Thyroid gland (tissue), 7 donors: ENCODE measurements around a stretch of chr6.

DNA sequence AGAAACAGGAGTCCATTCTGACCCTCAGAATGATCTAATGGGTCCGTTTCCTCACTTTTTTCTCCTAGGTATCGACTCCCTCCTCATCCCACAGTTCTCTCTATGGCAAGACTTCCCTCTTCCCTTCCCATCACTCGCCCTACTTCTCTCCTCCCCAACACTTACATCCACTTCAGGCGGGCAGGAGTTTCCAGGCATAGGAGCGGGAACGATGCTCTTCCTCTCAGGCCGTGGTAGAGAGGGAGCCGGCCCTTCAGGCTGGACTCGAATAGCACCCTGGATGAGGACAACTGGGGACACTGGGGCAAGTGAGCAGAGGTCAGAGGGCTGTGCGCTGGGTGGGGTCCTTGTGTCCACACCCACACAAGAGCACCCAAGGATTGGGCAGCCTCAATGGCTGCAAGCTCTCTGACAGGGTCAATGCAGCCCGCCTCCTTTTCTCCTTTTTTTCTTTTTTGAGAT is 8.4 kb downstream of the ATF6B start:
- PRO-cap, 2 experiments = no peak in any of the 2 experiments
- RAMPAGE, long total RNA, 5 experiments = no peak in any of the 5 experiments

- PRO-cap, 2 experiments = no peak in any of the 2 experiments
- RAMPAGE, long total RNA, 5 experiments = no peak in any of the 5 experiments
These were observed 3.5 kb downstream of the EGFL8 start for GRCh38 chr6:32167640-32168553.

DNA sequence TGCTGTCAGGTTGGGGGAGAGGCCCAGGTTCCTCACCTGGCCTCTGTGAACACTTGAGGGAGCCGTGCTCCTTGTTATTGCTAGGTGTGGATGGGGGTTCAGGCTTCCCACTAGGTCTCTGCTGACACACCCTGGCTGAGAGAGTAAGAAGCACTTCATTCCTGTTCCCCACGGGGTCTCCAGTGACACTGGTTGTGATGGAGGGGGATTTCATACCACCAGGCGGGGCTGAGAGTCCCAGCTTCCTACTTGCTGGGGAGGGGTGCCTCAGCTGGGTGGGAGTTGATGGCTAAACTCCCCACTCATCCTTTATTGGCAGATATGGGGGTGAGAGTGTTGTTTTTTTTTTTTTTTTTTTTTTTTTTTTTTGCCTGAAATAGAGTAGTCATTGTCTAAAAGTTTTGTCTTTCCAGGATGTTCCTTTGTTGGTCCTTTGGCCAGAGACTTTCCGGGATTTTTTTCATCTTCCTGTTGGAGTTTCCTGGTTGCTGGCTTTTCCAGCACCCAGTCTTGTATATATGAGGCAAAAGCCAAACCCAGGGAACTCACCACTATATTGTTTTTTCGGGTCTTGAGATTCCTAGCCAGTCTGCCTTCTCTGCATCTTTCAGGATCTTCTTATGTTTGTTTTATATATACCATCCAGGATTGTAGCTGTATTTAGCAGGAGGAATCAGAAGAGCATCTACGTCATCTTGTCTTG is 11.3 kb upstream of the NOTCH4 start:
- PRO-cap, 2 experiments = no peak in any of the 2 experiments
- RAMPAGE, long total RNA, 5 experiments = no peak in any of the 5 experiments

GRCh38 chr6:32254606-32255142 is 30.8 kb upstream of the NOTCH4 start:
- PRO-cap, 2 experiments = no peak in any of the 2 experiments
- RAMPAGE, long total RNA, 5 experiments = no peak in any of the 5 experiments

DNA sequence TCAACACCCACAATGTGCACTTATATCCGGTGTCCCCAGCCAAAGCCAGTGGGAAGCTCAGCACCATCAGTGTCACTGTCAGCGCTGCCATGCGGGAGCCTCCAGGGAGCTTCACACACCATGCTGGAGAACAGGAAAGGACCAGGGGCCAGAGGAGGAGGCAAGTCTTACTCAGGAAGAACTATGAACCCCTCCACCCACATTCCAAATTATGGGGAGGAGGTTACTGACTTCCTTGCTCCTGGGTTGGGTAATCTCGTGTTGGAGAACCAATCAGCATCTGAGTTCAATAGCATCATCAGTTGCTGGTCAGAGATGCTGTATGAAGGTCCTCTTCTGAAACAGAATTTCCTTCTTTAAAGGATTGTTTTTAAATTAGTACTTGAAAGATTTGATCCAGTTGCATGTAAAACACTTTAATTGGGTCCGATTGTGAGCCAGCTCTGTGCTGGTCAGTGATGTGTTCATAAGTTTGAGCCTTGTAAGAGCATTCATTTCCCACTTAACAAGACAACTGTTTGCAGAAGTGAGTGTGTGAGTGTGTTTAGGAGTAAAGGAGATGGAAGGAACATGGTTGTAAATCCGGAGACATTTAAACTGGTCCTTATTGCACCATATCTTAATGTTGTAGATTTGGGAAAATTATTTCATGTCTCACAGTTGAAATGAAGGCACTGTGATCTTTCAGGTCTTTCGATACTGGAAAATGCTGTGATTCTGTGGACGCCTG is 33.9 kb downstream of the HLA-DRA start:
- PRO-cap, 2 experiments = peak in 1 of 2 experiments; most common minus-strand start position 206 of the sequence (in 1)
- RAMPAGE, long total RNA, 5 experiments = no peak in any of the 5 experiments

DNA sequence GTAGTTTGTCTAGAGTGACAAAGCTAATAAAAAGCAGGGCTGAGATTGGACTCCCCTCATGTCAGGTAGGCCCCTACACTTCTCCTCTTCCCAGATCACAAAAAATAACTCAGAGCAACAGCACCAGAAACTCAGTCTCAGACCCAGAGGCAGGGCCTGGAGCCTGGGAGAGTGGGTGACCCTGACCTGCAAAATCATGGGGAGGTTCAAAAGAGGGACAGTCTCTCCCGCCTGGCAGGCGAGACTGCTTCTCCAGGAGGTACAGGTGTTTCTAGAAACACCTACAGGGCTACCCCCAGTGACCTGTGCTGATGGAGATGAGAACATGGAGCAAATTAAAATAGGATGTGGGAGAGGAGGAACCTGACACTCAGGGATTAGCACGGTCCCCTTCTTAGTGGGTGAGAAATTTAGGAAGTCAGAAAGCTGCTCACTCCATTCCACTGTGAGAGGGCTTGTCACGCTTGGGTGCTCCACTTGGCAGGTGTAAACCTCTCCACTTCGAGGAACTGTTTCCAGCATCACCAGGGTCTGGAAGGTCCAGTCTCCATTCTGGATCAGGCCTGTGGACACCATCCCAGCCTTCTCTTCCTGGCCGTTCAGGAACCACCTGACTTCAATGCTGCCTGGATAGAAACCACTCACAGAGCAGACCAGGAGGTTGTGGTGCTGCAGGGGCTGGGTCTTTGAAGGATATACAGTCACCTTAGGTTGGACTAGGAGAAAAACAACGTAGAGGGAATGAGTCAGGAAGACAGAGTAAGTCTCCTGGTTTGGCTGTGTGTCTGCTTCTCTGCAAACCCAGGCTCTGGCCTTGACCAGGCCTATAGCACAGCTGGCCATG is 8.3 kb downstream of the HLA-DRB1 start:
- PRO-cap, 2 experiments = peak in 1 of 2 experiments; most common plus-strand start position 543 of the sequence (in 1)
- RAMPAGE, long total RNA, 5 experiments = no peak in any of the 5 experiments

GRCh38 chr6:32588138-32588810 is 1.4 kb downstream of the HLA-DRB1 start:
- PRO-cap, 2 experiments = no peak in any of the 2 experiments
- RAMPAGE, long total RNA, 5 experiments = no peak in any of the 5 experiments

DNA sequence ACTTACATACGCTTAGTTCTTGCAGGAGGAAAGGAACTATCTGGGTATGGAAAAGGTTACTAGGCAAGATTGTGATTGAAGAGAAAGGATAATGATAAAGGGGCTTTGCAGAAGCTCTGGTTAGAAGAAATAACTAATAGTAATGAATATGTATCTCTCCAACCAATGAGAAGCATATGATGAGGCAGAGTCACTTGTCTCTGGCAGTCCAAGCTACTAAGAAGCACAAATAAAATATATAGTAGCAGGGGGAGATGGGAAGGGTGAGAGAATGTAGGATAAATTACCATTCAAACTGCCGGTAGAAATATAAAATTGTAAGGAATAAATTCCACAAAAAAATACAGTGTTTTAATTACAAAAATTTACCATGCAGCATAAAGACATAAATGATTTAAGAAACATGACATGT is 23.8 kb upstream of the HLA-DQB1 start:
- PRO-cap, 2 experiments = no peak in any of the 2 experiments
- RAMPAGE, long total RNA, 5 experiments = no peak in any of the 5 experiments

GRCh38 chr6:32854325-32854798 is 370 bp downstream of the PSMB9 start:
- PRO-cap, 2 experiments = peak in 1 of 2 experiments; most common plus-strand start chr6:32854640 (in 1); most common minus-strand start chr6:32854507 (in 1)
- RAMPAGE, long total RNA, 5 experiments = no peak in any of the 5 experiments

GRCh38 chr6:33017689-33018519 is 8.5 kb upstream of the HLA-DOA start:
- PRO-cap, 2 experiments = no peak in any of the 2 experiments
- RAMPAGE, long total RNA, 5 experiments = no peak in any of the 5 experiments

DNA sequence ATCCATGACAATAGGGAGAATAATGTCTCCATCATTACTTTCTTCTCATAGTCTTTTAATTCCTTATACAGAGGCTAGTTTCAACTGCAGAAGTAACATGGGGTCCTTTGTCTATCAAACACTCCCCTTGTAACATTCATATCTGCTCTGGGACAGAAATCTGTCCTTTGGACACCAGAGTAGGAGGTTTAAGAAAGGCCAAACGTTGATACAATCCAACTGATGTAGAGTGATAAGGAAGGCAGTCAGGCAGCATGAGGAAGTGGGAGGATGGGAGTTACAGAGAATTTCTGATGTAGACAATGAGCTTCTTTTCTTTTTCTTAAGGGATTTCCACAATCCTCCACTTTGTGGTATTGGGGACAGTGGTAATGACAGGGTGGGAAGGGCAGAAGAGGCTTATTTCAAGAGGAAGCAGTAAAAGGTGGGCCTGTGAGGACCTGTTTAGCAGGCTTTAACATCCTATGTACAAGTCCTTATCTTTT is 19.0 kb upstream of the HLA-DOA start:
- PRO-cap, 2 experiments = peak in 2 of 2 experiments; most common minus-strand start position 347 of the sequence (in 2)
- RAMPAGE, long total RNA, 5 experiments = no peak in any of the 5 experiments

- PRO-cap, 2 experiments = no peak in any of the 2 experiments
- RAMPAGE, long total RNA, 5 experiments = no peak in any of the 5 experiments
These were observed 21.2 kb downstream of the VPS52 start for GRCh38 chr6:33250288-33251051.

- PRO-cap, 2 experiments = no peak in any of the 2 experiments
- RAMPAGE, long total RNA, 5 experiments = no peak in any of the 5 experiments
These were observed 543 bp downstream of the VPS52 start for GRCh38 chr6:33271142-33271523.

- PRO-cap, 2 experiments = no peak in any of the 2 experiments
- RAMPAGE, long total RNA, 5 experiments = no peak in any of the 5 experiments
These were observed 4.1 kb upstream of the RGL2 start for GRCh38 chr6:33302904-33303217.

- PRO-cap, 2 experiments = peak in 2 of 2 experiments; most common plus-strand start chr6:33313846 (in 2); most common minus-strand start chr6:33313756 (in 1)
- RAMPAGE, long total RNA, 5 experiments = no peak in any of the 5 experiments
These were observed 238 bp downstream of the TAPBP start for GRCh38 chr6:33313727-33313953.

- PRO-cap, 2 experiments = no peak in any of the 2 experiments
- RAMPAGE, long total RNA, 5 experiments = no peak in any of the 5 experiments
These were observed 702 bp downstream of the CUTA start for GRCh38 chr6:33417022-33417787.

DNA sequence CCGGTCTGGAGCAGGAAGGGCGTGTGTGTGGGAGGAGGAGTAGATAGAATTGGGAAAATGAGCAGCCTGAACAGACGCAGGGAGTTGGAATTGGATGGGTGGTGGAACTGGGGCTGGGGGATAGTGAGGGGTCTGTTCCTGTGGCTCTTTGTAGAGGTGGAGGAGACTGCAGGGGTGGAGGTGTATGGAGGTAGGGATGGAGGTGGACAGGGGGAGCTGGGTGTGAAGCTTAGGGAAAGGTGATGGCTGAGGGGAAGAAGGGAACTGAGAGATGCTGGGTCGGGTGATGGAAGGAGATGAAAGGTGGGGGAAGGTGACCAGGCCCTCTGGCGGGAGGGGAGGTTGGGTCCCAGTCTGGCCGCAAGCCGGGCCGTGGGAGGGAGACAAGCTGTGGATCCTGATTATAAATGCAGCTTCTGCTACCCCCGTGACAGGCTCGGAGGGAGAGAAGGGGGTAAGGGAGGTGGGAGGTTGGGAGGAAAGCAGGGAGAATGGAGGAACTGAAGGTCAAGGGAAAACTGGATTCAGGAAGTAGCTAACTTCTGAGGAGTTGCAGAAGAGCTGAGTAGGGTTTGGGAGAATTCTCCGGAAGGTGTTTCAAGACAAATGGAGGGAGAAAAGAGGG is 5.2 kb downstream of the SYNGAP1 start:
- PRO-cap, 2 experiments = no peak in any of the 2 experiments
- RAMPAGE, long total RNA, 5 experiments = no peak in any of the 5 experiments

GRCh38 chr6:33426848-33427365 is 7.0 kb downstream of the SYNGAP1 start:
- PRO-cap, 2 experiments = no peak in any of the 2 experiments
- RAMPAGE, long total RNA, 5 experiments = no peak in any of the 5 experiments

- PRO-cap, 2 experiments = peak in 2 of 2 experiments; most common plus-strand start chr6:33570990 (in 1); most common minus-strand start chr6:33571321 (in 2)
- RAMPAGE, long total RNA, 5 experiments = no peak in any of the 5 experiments
These were observed 9.1 kb downstream of the BAK1 start for GRCh38 chr6:33570578-33571689.

DNA sequence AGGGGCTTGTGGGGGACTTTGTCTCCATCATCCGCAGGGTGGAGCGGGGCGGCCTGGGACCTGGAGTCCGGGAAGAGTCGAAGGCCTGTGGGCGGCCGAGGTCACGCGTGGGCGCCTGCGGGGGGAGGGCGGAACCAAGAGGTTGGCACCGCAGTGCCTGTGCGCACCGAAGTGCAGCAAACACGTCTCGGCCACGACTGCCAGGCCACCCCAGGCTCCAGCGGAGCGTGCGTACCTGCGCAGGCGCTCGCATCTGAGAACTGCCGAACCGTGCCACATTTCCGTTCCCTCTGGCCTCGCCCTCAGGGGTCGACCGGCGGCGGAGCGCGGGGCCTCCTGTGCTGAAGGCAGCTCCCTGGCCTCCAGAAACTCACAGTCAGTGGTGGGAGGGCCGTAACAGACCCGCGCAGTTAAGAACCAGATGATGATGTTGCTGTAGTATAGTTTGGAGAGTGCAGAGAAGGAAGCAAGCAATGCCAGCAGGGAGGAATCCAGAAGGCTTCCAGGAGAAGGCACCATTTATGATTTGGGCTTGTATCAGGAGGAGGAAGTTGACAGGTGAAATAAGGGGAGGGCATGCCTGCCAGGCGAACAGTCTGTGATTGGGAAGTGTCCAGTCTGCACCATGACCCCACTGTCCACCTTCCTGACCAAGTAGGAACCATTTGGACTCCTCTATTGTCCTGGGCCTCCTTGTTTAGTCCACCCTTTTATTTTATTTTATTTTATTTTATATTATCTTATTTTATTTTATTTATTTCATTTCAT is 13.2 kb upstream of the BAK1 start:
- PRO-cap, 2 experiments = peak in 2 of 2 experiments; most common plus-strand start position 305 of the sequence (in 2); most common minus-strand start position 79 of the sequence (in 2)
- RAMPAGE, long total RNA, 5 experiments = start-site peak on the minus strand in 2 of 5 experiments, centred at positions 70 to 91 of the sequence, 16 to 20 reads per replicate